Cardiac atrium fibroblast (primary cell): ENCODE measurements around the gene PGS1.

GRCh38 chr17:77235288-77235887 lies 45.9 kb upstream of the SEPTIN9 start:
- RAMPAGE, long total RNA: no peak

- RAMPAGE, long total RNA: no peak
Measured at GRCh38 chr17:77282430-77283087, 1.3 kb downstream of the SEPTIN9 start.

- RAMPAGE, long total RNA: no peak
Measured at GRCh38 chr17:77296113-77296585, 14.8 kb downstream of the SEPTIN9 start.

- RAMPAGE, long total RNA: no peak
Measured at GRCh38 chr17:77313038-77313721, 31.9 kb downstream of the SEPTIN9 start.

- RAMPAGE, long total RNA: no peak
Measured at GRCh38 chr17:77343321-77344022, 62.2 kb downstream of the SEPTIN9 start.

DNA sequence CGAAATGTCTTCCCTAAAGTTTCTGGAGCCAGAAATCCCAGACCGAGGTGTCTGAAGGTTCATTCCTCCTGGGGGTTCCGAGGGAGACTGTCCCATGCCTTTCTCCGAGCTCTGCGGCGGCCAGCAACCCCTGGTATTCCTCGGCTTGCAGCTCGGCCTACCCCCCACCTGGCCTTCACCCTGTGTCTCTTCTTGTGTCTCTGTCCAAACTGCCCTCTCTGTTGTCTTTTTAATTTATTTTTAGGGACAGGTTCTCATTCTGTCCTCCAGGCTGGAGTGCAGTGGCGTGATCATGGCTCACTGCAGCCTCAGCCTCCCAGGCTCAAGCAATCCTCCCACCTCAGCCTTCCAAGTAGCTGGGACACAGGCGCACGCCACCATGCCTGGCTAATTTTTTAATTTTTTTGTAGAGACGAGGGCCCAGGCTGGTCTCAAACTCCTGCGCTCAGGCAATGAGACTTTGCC lies 71.2 kb downstream of the SEPTIN9 start:
- RAMPAGE, long total RNA: no peak

DNA sequence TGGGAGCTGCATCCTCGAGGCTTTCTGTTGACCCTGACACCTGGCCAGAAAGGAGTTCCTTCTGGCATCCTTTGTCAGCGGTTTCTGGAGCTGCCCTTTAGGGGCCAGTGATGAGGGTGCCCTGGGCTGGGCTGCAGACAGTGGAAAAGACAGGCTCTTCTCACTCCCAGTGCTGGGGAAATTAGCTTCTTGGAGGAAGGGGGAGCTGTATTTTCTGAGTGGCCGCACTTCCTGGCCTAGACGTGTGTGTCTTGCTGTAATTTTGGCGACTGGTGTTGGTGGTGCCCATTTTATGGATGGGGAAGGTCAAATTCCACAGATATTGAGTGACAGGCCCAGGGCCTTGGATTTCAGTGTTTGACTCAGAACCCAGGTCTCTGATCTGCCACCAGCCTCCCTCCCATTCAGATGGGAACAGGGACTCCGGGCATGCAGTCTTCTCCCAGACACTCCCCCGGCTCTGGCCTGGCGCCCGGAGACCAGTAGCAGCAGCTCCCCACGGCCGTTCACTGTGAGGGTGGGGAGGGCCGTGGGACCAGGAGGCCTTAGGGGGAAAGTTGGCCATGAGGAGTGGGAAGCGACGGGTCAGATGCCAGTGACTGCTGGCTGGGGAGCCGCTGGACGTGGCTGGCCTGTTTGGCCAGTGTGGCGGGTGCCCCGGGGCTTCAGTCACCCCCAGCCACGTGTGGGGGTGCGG lies 168.4 kb downstream of the SEPTIN9 start:
- RAMPAGE, long total RNA: no peak

GRCh38 chr17:77489670-77490471 lies 208.6 kb downstream of the SEPTIN9 start:
- RAMPAGE, long total RNA: no peak

DNA sequence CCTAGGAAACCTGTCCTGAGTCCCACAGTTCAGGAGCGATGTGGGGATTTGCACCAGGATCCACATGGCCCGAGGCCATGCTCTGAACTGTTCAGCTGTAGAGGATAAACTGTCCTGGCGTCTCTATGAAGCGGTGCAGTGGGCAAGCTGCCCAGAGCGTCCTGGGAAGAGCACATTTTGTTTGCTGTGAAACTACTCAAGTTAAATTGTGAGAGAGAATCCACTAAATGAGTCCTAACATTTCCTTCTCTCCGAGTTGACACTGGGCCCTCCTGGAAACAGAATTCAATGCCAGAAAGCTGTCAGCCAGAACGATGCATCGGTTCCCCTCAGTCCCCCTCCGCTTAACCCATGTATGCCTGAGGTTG lies 276.6 kb upstream of the TNRC6C start:
- RAMPAGE, long total RNA: no peak

DNA sequence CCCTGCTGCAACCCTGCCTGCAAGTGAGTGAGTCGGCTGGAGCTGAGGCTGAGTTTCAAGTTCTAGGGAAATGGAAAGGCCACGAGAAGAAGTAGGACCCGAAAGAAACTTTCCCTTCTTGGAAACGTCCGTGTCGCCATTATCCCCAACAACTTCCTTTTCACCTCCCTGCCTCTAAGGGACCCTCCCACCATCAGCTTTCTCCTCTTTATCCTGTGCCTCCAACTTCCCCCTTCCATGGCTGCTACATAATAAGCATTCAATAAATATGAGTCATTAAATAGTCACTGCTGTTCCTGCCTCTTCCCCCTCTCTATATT lies 116.0 kb upstream of the TNRC6C start:
- RAMPAGE, long total RNA: no peak

DNA sequence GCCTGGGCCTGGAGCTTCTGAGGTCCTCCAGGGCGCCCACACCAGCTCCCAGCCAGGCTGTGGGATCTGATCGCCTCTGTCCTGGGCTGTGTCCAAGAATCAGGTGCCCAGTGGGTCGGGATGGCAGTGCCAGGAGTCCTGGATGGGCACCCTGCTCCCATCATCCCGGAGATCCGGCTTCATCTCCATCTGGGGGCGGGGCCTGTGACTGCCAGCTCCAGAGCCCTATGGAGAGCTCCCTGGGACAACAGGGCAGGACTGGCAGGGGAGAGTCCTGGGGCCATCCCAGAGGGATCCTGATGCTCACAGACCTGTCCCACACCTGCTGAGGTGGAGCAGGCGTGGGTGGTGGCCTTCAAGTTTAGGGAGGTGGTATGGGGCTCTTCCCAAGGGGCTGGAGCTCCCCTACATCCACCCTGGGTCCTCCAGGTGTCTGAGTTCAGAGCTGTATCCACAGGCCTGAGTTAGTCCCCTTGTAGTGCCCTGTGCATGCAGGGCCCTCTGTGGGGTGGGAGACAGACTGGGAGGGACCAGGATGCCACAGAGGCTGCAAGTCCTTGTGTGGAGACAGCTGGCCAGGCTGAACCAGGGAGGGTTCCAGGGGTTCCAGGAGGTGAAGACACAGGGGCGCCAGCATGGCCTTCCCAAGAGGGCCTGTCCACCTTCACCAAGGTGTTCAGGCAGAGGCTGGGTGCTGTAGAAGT lies 1.1 kb downstream of the SYNGR2 start:
- RAMPAGE, long total RNA: no peak

DNA sequence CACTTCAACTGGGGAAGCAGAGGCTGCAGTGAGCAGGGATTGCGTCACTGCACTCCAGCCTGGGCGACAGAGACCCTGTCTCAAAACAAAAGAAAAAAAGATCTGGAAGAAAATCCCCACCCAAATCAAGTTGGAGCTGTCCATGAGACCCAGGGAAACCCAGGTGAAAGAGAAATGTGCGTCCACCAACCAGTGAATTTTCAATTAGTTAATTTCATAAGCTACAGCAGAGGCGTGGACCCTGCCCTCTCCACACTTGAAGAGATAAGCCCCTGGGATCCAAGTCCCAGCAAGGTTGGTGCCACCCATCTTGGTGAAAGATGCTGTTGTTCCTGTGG lies 5.5 kb downstream of the SYNGR2 start:
- RAMPAGE, long total RNA: no peak

DNA sequence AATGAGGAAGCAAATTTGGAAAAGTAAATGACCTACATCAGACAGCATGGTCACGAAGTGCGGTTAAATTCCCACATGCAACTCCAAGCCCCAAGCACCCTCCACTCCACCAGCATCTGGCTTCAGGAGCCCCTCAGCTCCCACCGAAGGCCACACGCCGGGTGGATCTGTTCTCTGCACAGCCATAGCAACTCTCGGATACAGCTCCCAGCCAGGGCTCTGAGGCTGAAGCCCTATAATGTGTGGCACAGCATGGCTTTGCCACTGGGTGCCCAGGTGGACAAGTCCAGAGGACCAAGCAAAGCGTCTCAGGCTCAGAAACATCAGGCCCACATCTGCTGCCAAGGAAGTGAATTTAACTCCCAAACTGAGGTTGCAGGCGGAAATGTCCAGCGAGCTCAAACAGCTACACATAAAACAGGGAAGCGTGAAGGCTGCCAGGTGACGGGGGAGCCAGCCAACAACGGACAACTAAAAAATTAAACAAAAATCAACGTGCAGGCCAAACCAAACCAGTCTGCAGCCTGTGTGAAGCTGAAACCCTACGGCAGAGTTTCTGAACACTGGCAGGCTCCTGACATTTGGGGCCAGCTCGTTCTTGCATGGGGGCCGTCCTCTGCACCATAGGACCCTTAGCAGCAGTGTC lies 2.6 kb downstream of the TK1 start:
- RAMPAGE, long total RNA: no peak

- RAMPAGE, long total RNA: no peak
Measured at GRCh38 chr17:78241627-78241915, 10.1 kb downstream of the TMEM235 start.

GRCh38 chr17:78322591-78323473 lies 37.0 kb downstream of the SOCS3 start:
- RAMPAGE, long total RNA: no peak

DNA sequence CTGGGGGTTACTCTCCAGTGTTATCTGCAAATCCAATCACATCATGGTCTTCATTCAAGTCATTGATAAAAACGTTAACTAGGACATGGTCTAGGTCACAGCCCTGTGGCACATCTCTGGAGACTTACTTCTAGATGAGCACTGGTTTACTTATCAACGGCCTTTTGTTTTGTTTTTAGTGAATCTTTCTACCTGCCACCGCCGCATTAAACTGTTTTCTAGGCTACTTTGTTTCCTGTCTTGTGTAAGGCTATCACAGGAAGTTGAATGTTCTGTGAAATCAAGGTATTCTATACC lies 27.0 kb downstream of the SOCS3 start:
- RAMPAGE, long total RNA: no peak

DNA sequence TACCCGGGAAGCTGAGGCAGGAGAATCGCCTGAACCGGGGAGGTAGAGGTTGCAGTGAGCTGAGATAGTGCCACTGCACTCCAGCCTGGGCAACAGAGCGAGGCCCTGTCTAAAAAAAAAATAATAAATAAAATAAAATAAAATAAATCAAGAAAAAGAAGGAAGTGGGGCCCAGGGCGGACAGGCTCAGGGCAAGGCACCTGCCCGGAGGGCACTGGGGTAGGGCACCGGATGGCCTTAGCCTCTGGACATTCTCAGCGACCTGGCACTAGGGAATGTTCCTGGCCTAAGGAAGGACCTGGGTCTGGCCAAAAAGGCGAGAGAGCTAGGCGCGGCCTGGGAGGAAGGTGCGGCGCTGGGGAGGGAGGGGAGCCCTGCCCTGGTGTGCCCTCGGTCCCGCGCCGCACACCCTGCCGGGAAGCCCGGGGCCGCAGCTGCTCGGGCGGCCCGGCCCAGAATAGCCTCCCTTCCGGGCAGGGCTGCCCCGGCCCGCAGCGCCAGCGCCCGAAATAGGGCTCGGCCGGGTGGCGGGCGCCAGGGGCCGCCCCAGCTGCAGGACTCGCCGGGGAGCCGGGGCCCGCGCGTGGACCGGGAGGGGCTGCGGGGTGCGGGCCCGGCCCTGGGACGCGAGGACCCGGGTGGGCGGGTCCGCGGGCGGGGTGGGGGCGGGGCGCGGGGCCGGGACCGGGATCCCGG lies 18.4 kb downstream of the SOCS3 start:
- RAMPAGE, long total RNA: no peak

GRCh38 chr17:78378115-78378794 lies at the start of gene PGS1:
Gene PGS1 (plus strand): TSS chr17:78378649.
- RAMPAGE, long total RNA: no peak

- RAMPAGE, long total RNA: no peak
Measured at GRCh38 chr17:78563590-78563882, 13.7 kb downstream of the DNAH17 start.

DNA sequence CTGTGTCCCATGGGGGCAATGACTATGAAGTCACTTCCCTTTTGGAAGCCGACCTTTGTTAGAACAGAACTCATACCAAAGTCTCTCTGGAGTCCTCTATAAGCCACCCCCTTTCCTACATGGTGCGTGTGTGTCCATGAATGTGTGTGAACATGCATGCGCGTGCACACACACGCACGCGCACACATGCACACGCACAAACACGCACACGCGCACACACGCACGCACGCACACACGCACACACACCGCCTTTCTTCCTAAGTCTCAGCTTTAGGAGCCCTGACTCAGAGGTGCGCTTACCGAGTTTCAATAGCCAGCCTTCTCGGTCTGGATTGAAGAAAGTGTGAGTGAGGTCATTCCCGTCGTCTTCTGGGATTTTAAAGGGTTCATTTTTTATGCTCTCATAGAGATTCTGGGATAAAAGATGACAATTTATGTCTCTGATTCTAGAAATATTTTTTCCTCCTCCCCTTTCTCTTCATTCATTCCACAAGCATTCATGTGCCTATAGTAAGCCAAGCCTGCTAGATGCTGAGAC lies 84.0 kb downstream of the CYTH1 start:
- RAMPAGE, long total RNA: no peak